Temporal lobe (tissue), 2 donors: ENCODE measurements around a stretch of chr1.

DNA sequence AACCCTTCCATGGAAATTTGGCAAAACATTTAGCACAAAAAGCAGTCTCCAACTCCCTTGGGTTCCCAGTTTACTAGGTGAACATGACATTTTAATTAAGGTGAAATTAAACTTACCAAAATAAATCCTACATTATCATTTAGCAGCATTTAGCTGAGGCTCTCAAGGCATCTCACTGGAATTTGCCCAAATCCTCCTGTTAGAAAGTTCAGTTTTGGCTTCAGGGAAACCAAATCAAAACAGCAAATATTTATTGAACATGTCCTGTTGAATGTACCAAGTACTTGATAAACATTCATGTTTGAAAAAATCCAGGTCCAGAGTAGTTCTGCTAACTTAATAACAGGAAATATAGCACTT lies 8.4 kb upstream of the SERPINC1 start:
- RAMPAGE, long total RNA: no peak

DNA sequence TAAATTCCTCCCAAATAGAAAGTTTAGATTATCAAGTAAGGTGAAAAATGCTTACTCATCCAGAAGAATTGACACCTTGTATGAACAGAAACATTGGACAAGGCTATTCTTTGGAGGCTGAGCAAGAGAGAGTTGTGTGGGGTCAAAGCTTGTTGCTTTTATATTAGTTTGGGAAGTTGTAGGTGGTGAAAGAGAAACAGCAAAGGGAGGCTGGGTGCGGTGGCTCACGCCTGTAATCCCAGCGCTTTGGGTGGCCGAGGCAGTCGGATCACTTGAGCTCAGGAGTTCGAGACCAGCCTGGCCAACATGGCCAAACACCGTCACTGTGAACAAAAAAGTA lies 8.7 kb upstream of the SERPINC1 start:
- RAMPAGE, long total RNA: no peak

- RAMPAGE, long total RNA: no peak
Observed at GRCh38 chr1:173937182-173937747, 20.1 kb upstream of the SERPINC1 start.

DNA sequence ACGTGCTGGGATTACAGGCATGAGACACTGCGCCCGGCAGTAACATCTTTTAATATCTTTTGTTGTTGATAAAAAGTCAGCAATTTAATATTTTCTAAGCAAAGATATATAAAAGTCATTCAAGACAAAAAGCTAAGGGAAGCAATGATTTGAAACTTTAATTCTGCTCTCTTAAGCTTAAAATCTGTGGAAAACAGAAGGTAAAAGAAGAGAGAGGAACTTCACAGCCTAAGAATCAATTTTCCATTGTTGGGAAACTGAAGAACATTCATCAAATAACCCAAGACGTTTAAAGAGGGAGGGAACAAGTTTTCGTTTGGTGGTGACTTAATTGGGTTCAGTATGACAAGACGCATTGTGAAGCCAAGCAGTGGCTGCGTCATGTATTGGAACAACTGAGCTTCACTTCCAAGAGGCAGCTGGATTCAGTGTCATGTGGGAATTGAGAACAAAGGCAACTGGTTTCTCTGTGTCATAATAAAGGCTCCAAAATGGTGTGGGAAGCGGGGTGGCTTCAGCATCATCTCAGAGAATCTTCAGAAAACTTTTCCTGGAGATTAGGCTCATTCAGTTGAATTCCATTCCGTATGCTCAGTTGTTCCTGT lies 29.7 kb upstream of the RC3H1 start:
- RAMPAGE, long total RNA: no peak

DNA sequence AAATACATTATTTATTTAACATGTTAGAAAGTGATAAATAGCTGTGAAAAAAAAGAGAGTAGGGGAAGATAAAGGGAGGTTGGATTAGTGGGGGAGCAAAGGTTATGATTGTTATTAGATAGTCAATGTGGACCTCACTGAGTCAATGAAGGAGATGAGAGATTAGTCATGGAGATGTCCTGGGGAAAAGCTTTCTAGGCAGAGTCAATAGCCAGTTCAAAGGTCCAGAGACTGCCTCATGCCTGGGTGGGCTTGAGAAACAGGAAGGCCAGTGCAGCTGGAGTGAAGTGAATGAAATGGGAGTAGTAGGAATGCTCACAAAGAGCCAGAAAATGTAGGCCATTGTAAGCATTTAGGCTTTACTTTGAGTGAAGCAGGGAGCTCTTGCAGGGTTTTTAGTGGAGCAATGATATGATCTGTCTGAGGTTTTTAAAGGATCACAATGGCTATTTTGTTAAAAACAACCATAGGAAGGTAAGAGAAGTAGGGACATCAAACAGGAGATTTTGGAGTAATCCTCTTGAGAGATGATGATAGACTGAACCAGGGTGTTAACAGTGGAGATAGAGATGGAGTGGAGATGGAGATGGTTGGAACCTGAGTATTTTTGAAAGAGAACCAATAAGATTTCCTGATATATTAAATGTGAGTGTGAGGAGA lies 186.9 kb upstream of the CACYBP start:
- RAMPAGE, long total RNA: no peak

DNA sequence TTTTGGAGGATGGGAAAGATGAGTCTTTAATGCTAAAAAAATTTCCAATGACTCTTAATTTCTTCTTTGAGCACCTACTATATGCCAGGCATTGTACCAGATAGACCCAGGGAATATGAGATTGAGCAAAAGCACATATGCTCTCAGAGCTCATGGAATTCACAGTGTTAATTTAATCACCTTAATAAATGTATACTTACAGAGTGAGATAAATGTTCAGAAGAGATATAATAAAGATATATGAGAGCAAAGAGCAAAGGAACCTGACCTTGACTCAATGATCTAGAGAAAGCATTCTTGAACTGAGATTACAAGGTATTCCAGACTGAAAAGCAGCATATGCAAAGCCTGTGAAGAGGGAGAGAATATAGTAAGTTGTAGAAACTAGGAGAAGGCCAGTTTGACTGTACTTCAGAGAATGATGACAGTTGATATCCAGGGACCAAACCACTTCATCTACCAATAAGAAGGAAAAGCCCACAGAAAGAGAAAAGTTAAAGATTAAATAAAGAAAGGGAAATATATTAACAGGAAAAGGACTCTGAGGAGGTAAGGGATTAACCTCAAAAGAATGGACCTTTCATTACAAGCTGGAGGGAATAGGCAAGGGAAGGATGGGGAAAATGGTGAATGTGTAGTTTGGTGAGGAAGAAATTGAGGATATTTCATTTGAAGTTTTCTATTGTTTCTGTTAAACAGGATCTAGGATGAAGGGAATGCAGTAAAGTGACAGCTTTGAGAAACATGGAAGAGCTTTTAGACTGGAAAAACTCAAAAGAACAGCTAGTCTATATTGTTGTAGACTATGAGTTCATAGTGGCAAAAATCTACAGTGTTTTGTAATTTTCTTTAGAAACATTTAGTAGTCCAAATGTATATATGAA lies 180.2 kb upstream of the CACYBP start:
- RAMPAGE, long total RNA: no peak

GRCh38 chr1:174849110-174849667 lies 150.6 kb upstream of the CACYBP start:
- RAMPAGE, long total RNA: no peak

GRCh38 chr1:174875203-174875803 lies 124.4 kb upstream of the CACYBP start:
- RAMPAGE, long total RNA: no peak

- RAMPAGE, long total RNA: no peak
Observed at GRCh38 chr1:174953530-174953999, 46.2 kb upstream of the CACYBP start.

DNA sequence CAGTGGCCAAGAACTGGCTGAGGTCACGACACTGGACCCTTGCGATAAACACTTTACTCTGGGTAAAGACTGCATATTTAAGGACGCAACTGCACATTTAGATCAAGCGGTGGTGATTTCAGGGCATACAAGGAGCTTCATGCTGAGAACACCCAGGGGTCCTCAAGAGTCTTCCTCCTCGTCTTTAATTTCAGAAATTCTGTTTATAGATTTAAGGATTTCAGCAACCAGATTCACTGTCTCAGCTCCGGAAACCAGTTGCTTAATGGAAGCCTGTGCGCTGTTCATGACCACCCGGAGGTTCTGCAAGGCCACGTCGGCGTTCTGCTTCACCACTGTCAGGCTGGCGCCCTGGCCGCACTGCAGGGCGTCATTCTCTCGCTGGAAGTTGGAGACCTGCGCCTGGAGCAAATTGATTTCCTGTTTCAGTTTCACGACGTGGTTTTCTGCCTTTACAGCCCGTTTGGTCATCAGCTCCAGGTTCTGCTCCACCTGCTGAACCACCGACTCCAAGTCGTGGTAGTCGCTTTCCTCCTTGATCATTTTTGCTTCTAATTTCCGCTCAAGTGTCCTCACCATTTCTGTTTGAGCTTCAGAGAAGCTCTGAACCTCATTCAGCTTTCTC lies 21.4 kb upstream of the MRPS14 start:
- RAMPAGE, long total RNA: no peak

- RAMPAGE, long total RNA: no peak
Observed at GRCh38 chr1:175318993-175319454, 126.4 kb upstream of the KIAA0040 start.

DNA sequence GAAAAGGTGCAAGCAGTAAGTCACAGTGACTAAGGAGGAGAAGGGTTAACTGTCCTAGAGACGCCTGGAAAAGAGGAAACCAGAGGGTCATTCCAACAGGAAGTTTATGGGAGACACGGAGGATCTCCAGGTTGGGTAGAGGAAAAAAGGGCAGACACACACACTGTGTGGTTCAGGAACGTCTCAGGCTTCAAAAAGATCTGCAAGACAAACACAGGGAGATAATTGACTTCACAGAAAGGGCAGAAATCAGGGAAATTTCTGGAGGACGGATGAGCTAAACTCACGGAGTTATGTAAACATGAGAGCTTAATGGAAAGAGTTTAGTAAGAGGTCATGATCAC lies 96.4 kb upstream of the TNR start:
- RAMPAGE, long total RNA: no peak

DNA sequence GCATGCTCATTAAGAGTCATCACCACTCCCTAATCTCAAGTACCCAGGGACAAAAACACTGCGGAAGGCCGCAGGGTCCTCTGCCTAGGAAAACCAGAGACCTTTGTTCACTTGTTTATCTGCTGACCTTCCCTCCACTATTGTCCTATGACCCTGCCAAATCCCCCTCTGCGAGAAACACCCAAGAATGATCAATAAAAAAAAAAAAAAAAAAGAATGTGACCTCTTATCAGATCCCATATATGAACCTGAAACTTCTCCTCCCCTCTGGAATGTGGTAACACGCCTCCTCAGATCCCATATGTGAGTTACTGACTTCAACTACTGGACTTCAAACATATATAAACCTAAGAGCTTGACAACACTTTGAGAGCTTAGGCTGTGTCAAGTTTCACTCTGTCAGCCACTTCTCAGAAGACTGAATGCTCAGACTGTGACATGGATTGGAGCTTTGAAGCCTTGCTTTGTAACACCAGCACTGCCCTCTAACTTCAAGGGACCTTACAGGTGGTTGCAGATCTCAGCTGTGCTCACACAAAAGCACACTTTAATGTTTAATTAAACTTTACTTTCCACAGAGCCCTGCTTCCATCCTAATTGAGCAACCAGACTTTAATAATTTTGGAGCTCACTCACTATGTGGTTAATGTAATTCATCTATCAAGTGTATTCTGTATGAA lies 148.4 kb downstream of the COP1 start:
- RAMPAGE, long total RNA: no peak

- RAMPAGE, long total RNA: no peak
Observed at GRCh38 chr1:176071191-176072089, 135.6 kb downstream of the COP1 start.

DNA sequence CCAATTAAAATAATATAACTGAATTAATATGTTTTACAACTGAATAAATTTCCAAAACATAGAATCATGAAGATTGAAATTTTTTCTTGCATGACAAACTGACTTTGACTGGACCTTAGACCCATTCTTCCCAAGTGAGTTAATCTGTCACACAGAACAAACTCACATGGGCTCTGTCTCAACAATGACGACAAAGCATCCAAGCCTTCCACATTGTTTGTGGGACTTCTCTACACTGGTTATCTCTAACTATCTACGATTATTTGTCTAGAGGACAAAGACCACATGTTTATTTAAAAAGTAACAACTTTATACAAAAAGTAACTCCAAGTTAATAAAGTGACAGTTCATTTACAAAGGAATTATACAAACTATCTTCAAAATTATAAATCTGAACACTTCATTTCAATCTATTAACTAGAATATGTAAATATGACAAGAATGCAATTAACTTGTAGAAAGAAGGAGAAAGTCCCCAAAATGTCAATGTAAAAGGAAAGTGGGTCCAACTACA lies 56.7 kb downstream of the COP1 start:
- RAMPAGE, long total RNA: no peak

- RAMPAGE, long total RNA: no peak
Observed at GRCh38 chr1:176694120-176694407, 231.1 kb downstream of the PAPPA2 start.

- RAMPAGE, long total RNA: no peak
Observed at GRCh38 chr1:177743146-177743345, 226.8 kb downstream of the SEC16B start.

DNA sequence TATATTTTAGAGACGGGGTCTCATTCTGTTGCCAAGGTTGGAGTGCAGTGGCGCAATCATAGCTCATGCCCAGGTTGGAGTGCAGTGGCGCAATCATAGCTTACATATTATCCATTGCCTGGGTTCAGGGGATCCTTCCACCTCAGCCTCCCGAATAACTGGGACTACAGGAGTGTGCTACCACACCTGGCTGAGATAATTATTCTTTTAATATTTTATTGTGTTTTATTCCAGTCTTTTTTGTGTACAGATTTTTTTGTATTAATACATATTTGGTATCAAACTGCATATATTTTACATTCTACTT lies 8.4 kb downstream of the RASAL2 start:
- RAMPAGE, long total RNA: no peak

DNA sequence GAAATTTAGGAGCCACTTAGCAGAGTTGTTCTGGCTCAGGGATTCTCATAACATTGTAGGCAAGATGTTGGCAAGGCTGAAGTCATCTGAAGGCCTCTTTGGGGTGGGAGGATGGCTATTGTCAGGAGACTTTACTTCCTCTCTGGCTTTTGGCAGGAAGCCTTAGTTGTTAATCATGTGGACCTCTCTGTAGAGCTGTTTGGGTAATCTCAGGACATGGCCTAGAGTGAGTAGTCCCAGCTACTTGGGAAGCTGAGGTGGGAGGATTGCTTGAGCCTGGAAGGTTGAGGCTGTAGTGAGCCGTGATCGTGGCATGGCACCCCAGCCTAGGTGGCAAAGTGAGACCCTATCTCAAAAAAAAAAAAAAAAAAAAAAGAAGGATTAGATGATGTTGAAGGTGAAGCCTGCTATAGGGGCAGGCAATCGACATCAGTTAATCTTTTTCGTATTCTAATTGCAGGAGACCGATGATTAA lies 40.2 kb downstream of the RASAL2 start:
- RAMPAGE, long total RNA: no peak

DNA sequence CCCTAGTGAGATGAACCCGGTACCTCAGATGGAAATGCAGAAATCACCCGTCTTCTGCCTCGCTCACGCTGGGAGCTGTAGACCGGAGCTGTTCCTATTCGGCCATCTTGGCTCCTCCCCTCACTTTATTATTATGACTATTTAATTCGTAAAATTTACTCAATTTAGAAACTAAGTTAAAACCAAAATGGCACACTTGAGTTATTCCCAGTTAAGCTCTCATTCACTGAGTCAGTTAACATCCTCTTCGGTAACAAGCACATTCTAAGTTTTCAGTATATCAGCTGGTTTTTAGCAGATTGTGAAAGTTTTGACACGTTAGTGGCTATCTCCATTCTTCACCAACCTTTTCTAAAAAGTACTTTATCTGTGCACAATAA lies 176.1 kb downstream of the CLEC20A start:
- RAMPAGE, long total RNA: no peak